OCI-LY7 (cell line): ENCODE data around the genes ABCB1, CFAP69 and CYP51A1.

DNA sequence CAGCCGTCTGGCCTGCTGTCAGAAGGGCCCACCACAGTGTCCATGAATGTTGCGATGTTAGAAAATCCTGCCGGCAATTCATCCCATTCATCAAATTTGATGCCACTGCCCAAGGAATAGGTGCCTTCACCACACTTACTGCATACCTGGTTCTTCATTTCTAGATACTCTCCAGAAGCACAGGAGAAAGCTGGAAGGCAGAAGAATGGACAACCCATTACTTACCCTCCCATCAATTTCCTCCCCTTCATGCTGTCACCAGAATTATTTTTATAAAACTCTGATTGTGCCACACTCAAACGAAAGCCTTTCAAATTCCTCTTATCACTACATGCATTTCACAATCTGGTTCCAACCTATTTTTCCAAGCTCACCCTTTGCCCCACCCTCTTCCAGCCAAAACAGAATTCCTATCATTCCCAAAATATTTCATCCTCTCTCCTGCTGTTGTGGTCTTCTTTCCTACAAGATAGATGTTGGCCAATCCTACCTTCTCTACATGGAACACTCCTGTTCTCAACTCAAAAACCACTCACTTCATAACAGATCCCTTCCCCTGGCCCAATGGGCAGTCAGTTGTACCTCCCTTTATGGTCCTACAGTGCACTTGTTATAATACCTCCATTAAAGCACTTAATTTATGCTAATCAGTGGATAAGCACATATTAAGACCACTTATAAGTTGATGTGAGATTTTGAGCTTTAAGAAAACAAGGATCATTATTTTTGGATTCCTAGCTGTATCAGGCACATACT, 111.5 kb downstream of the ELAPOR2 start:
- PRO-cap: no peak
- RAMPAGE, long total RNA: no peak

GRCh38 chr7:86978524-86979232, 80.8 kb downstream of the ELAPOR2 start:
- PRO-cap: no peak
- RAMPAGE, long total RNA: no peak

DNA sequence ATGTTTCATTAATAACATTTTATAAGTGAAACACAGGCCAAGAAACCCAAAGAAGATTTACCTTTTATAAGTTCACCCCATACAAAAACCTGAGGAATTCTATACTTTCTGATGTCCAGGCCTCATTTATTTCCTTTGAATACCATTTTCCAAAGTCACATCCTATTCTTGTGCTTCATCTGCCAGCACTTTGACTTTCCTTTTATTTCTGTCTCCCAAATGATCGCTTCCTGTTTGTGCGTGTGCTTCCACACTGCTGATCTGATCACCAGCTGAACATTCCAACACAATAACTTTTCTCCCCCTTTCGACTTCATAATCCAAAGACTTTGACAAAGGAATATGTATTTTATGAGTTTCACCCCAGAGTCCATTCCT, 3.2 kb downstream of the ELAPOR2 start:
- PRO-cap: no peak
- RAMPAGE, long total RNA: no peak

- PRO-cap: no peak
- RAMPAGE, long total RNA: no peak
Measured at GRCh38 chr7:87151381-87151824, 850 bp upstream of the DMTF1 start.

GRCh38 chr7:87151825-87152202, 439 bp upstream of the DMTF1 start:
- PRO-cap: bidirectional peak, plus-strand start at chr7:87151889, minus-strand start at chr7:87151894; bidirectional peak, plus-strand start at chr7:87152064, minus-strand start at chr7:87152106
- RAMPAGE, long total RNA: no peak

DNA sequence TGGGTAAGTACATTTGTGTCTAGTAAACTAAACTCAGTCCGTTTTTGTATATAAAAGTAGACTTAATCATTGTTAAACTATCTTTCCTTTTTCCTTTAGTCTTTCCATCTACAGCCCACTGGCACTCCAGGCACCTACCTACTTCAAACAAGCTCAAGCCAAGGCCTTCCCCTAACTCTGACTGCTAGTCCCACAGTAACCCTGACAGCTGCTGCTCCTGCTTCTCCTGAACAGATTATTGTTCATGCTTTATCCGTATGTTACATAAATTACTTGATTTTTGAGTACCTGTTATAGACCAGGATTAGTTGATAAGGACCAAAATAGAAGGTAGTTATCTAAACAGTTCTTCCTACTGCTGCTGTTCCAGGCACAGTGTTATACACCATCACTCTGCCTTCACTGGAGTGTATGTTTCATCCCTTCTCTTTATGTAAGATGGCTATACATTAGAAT, 26.4 kb downstream of the TMEM243 start:
- PRO-cap: no peak
- RAMPAGE, long total RNA: no peak

GRCh38 chr7:87205424-87206145, 13.9 kb downstream of the TMEM243 start:
- PRO-cap: no peak
- RAMPAGE, long total RNA: no peak

GRCh38 chr7:87410413-87410808, 64.9 kb downstream of the CROT start:
- PRO-cap: no peak
- RAMPAGE, long total RNA: no peak

DNA sequence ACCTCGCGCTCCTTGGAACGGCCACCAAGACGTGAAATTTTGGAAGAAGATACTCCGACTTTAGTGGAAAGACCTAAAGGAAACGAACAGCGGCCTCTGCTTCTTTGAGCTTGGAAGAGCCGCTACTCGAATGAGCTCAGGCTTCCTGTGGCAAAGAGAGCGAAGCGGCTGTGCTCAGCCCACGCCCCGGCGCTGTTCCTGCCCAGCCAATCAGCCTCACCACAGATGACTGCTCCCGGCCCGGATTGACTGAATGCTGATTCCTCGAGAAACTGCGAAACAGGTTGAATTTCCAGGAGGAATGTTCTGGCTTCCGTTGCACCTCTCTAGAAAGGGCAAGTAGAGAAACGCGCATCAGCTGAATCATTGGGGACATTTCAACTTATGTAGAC, at the start of gene ABCB1:
ABCB1 (minus strand) TSS at position 132 of the 392 bp plus-strand sequence.
- PRO-cap: no peak
- RAMPAGE, long total RNA: no peak

- PRO-cap: no peak
- RAMPAGE, long total RNA: no peak
Measured at GRCh38 chr7:90244427-90245557, at the start of gene CFAP69. TSS of gene CFAP69 (plus strand) at chr7:90245174.

GRCh38 chr7:90613094-90613500, 17.0 kb downstream of the CDK14 start:
- PRO-cap: no peak
- RAMPAGE, long total RNA: no peak

DNA sequence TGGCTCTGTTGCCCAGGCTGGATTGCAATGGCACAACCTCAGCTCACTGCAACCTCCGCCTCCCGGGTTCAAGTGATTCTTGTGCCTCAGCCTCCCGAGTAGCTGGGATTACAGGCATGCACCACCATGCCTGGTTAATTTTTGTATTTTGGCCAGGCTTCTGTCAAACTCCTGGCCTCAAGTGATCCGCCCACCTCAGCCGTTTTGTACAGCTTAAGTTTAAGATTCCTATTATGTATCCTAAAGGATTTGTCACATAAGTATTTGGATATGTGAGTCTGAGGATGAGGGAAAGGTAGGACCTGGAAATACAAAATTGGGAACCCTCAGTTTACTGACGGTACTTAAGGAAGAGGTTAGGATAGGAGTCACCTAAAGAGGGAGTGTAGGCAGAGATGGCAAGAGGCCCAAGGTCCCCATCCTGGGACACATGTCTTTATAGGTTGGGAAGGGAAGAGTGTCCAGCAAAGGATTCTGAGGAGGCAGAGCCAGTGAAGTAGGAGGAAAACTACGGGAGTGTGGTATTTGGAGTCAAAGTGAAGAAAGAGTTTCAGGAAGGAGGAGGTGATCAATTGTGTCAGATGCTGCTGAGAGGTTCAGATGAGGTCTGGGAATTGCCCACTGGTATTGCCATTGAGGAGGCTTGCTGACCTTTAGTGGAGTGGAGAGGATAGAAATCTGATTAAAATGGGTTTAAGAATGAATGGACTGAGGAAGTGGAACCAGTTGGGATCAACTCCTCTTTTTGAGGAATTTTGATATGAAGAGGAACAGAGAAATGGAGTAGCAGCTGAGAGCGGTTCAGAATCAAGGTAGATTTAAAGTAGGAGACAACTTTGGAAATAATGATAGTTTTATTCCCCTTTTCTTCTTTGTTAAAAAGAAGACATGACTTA, 100.5 kb downstream of the CDK14 start:
- PRO-cap: no peak
- RAMPAGE, long total RNA: no peak

- PRO-cap: no peak
- RAMPAGE, long total RNA: no peak
Measured at GRCh38 chr7:90763087-90763553, 167.0 kb downstream of the CDK14 start.

DNA sequence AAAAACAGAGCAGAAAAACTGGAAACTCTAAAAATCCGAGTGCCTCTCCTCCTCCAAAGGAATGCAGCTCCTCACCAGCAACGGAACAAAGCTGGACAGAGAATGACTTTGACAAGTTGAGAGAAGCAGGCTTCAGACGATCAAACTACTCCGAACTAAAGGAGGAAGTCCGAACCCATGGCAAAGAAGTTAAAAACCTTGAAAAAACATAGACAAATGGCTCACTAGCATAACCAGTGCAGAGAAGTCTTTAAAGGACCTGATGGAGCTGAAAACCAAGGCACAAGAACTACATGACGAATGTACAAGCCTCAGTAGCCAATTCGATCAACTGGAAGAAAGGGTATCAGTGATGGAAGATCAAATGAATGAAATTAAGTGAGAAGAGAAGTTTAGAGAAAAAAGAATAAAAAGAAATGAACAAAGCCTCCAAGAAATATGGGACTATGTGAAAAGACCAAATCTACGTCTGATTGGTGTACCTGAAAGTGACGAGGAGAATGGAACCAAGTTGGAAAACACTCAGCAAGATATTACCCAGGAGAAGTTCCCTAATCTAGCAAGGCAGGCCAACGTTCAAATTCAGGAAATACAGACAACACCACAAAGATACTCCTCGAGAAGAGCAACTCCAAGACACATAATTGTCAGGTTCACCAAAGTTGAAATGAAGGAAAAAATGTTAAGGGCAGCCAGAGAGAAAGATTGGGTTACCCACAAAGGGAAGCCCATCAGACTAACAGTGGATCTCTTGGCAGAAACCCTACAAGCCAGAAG, 211.6 kb downstream of the CDK14 start:
- PRO-cap: no peak
- RAMPAGE, long total RNA: no peak

GRCh38 chr7:91939868-91940544, 656 bp upstream of the AKAP9 start:
- PRO-cap: bidirectional peak, plus-strand start at chr7:91940233, minus-strand start at chr7:91940185
- RAMPAGE, long total RNA: no peak

- PRO-cap: no peak
- RAMPAGE, long total RNA: no peak
Measured at GRCh38 chr7:91945343-91945885, 4.8 kb downstream of the AKAP9 start.

DNA sequence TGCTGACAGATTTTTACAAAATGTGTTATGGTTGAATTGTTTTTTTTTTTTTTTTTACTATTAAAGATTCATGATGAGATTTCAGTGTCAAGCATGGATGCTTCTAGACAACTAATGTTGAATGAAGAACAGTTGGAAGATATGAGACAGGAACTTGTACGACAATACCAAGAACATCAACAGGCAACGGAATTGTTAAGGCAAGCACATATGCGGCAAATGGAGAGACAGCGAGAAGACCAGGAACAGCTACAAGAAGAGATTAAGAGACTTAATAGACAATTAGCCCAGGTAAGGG, 93.7 kb downstream of the CYP51A1 start:
- PRO-cap: no peak
- RAMPAGE, long total RNA: no peak

DNA sequence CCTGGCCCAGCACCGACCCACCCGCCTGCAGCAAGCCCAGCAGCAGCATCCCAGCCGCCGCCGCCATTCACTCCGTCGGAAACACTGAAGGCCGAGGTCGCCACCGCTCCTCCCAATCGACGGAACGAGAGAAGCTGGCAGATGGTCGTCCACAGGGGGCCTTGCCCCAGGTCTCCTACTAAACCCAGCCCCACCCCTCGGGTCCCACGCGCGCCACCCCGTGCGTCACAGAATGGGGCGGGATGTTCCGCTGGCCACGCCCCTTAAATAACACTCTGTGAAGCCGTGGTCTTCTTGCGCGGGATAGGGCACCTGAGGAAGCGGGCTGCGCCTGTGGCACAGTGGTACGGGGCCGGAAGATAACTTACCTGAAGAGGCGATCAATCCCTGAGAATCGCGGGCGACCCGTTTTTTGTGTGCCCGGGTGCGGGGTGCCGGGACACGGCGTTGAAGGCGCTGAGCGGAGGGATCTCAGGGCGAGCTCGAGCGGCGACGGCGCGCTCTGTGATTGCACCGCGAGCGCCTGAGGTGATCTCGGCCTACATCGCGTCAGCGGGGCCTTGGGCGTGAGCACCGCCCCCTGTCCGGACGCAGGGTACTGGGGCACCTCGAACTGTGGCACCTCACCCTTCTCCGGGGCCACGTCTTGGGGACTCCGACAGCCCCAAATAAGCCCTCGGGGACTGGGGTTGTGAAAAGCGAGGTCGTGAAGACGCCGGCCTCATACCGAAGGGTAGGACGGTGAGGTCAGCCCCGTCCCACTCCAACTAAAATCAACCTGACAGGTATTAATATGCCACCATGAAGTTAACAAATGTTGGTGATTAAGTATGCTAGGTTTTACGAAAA, at the start of gene CYP51A1:
CYP51A1 (minus strand) TSS at position 180 of the 849 bp plus-strand sequence.
- PRO-cap: bidirectional peak, plus-strand start at position 292 of the sequence, minus-strand start at position 177 of the sequence; bidirectional peak, plus-strand start at position 626 of the sequence, minus-strand start at position 506 of the sequence
- RAMPAGE, long total RNA: no peak

DNA sequence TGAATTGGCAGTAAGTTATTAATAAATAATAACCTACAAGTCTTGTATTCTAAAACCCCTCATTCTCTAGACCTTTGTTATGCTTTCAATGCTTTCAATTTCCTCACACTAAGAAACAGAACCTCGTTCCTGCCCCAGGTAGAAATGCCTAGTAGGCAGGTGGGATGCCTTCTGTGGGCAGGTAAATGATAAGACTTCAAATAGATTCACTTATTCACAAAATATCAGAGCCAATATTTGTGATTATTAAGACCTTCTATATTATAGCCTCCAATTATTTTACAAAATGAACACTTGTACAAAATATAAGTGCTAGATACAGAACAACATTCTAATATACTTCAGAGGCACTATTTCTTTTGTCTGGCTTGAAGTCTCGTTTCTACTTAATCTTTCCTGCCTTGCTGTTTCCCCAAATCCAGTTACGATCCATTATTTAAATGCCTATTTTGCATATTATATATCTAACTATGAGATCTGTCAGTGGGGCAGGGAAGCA, 7.4 kb downstream of the KRIT1 start:
- PRO-cap: no peak
- RAMPAGE, long total RNA: no peak

DNA sequence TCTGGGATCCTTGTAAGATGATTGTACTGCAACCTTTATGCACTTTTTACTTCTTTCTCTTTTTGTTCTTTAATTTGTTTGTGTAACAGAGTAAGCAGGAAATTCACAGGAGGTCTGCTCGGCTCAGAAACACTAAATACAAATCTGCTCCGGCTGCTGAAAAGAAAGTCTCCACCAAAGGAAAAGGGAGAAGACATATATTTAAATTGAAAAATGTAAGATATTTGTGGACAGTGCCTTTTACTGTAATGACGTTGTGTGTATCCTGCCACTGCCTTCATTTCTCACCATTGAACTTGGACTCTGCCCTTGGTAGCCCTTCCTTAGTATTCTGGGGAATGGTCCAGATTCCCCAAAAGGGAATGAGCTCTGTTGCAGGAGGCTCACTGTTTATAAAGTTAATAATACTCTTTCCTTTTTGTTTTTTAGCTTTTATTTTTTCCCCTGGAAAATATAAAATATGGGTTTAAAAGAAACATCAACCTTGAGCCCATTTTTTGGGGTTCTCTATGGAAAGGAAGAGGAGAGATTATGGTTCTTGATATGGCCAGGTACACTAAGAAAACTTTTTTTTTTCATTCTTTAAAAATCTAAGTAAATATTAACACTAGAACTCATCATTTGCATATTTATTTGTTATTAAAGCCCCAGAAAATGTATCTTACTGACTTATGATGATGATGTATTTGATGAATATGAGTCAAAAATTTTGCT, 1.5 kb downstream of the GATAD1 start:
- PRO-cap: no peak
- RAMPAGE, long total RNA: no peak